Bronchus fibroblast of lung (primary cell): Measurements from ENCODE around the genes PAFAH2, TRIM63 and ZNF593.

GRCh38 chr1:25619010-25619540 is 2.5 kb downstream of the MAN1C1 start:
- RAMPAGE, long total RNA, result no peak

- RAMPAGE, long total RNA, result no peak
These were observed 82.9 kb downstream of the MAN1C1 start for GRCh38 chr1:25699381-25699969.

- RAMPAGE, long total RNA, result no peak
These were observed 21.9 kb upstream of the SELENON start for GRCh38 chr1:25777944-25778622.

GRCh38 chr1:25824040-25825116 is 4.6 kb downstream of the MTFR1L start:
- RAMPAGE, long total RNA, result no peak

DNA sequence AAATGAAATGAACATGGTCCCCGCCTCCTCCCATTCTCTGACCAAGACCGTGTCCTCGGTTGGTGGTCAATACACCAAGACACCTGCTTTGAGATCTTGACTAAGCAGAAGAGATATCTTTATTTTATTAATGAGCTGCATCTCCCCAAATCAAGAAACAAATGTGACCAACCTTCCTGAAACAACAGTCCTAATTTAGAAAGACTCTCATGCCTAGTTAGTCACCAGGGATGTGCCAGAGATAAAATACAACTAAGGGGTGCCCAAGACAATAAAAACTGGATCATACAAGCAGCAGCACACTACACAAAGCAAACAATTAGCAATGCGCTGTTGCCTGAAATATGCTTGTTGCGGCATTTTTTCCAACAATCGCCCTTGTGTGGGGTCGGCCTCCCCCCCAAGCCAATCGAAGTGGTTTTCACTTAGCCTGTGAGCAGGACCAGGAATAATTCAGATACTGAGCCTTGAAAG is 1.3 kb upstream of the STMN1 start:
- RAMPAGE, long total RNA, result no peak

- RAMPAGE, long total RNA, result no peak
These were observed 16.3 kb upstream of the STMN1 start for GRCh38 chr1:25922245-25923143.

DNA sequence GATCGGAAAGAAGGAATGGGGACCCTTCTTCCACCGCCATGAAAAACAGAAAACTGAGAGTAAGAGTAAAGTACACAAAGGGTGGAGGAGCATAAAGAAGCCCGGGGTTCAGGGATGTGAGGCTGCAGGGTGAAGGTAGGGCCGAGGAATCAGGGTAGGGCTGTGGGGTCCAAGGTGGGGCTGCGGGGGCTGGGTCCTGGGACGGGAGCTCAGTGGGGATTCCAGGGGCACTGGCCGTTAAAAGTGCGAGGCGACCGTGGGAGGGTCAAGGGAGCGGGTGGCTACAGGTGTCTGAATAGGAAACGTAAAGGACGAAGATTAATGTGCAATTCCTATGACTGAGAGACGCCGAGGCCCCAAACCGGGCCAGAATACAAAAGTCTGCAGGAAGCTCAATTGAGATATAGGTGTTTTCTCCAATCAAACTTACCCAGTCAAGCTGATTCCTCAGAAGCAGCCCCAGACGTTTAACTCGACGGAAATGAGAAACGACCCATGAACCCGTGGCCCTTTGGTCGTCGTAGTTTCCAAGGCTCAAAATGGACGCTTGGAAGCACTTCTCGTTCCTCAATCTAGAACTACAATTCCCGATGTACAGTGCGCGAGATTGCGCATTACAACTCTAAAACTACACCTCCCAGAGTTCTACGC is at the start of gene PAFAH2:
Gene PAFAH2 (minus strand): TSS at position 469 of the 651 bp plus-strand sequence.
- RAMPAGE, long total RNA, result no peak

DNA sequence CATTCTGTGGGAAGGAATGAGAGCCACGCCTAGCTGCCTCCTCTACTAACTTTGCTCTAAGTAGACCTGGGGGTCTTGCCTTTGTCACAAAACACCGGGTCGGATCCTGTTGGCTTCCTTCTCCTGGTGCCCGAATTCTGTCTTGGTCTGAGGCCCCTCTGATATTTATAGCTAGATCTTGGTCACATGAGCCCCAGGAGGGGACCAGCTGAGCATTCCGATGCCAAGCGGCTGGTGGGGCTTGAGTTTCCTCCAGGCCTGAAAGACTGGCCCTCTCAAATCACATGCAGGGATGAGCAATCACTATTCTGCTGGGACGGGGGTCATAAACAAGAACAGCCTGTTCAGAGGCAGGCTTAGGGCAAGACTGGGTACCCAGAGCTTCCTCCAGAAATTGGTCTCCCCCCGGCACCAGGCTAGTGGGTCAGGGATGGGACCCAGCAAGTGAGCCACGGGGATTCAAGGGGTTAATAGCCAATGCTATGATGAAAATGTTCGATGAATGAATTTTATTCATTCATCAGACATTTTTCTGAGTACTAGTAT is at the start of gene TRIM63:
Gene TRIM63 (minus strand): TSS at position 139 of the 546 bp plus-strand sequence.
- RAMPAGE, long total RNA, result no peak

- RAMPAGE, long total RNA, result no peak
These were observed 5.5 kb upstream of the TRIM63 start for GRCh38 chr1:26072850-26073323.

DNA sequence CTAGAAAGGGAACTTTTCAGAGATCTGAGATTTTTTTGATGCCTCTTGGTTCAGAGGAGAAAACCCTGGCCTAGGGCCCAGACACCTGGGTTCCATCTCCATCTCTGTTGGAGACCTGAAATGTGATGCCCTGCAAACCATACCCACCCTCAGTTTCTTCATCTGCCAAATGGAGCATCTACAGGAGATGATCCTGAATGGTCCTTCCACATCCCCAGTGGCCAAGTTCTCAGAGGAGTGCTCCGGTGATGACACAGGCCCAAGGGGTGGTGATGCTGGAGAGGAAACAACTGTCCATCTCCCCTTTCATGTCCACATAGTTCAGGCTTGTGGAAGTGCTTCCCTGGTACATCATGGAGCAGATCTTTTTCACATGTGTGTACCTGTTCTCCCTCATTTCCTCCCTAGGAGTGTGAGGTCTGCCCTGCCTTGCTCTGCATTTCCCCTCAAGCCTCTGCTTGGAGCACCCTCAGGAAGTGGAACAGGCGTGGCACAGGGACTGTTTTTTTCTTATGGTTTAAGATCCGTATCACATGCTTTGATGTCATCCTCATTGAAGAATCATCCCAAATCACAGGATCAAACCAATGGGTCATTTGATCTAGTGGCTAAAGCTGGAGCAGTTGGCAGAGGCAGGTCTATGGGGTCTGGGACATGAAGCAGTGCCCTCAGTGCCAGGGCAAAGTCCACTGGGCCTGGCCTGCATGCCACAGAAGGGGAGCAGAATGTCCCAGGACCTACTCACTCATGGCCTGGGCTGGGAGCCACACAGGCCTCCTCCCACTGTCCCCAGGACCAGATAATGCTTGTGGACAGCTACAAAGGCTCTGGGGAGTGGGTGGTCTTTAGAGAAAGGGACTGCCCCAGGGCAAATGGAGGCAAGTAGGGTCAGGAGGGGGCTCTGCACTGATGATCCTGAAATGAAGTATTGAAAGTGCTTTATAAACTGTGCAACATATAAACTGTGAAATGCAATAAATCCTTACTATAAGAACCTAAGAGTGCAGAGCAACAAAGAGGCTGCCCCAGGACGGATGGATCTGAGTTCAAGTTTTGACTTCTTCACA is 8.2 kb upstream of the TRIM63 start:
- RAMPAGE, long total RNA, result no peak

DNA sequence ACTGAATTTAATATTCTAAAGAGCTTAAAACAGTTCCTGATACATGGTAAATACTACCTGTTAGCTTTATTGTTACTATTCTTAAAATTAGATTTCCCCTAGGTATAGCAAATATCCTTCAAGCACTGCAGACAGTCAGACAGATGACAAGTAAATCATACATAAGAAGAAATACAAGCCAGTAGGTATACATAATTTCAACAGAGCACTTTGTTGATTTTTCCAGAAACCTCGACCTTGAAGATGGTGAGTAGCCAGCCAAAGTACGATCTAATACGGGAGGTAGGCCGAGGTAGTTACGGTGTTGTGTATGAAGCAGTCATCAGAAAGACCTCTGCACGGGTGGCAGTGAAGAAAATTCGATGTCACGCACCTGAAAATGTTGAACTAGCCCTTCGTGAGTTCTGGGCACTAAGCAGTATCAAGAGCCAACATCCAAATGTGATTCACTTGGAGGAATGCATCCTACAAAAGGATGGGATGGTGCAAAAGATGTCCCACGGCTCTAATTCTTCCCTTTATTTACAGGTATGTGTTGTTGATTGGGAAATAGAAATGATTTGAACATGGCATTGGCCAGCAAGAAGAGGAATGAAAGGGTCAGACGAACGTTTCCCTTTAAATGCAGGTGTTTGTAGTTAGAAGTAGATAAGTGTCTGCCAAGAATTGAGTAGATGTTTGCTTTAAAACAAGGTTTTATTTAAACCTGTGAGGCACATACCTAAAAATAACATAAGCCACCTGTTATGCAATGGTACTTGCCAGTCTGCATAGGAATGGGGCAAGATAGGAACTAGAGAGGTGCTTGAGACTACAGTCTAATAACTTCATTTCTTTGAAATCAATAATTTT is 2.7 kb downstream of the PDIK1L start:
- RAMPAGE, long total RNA, result no peak

DNA sequence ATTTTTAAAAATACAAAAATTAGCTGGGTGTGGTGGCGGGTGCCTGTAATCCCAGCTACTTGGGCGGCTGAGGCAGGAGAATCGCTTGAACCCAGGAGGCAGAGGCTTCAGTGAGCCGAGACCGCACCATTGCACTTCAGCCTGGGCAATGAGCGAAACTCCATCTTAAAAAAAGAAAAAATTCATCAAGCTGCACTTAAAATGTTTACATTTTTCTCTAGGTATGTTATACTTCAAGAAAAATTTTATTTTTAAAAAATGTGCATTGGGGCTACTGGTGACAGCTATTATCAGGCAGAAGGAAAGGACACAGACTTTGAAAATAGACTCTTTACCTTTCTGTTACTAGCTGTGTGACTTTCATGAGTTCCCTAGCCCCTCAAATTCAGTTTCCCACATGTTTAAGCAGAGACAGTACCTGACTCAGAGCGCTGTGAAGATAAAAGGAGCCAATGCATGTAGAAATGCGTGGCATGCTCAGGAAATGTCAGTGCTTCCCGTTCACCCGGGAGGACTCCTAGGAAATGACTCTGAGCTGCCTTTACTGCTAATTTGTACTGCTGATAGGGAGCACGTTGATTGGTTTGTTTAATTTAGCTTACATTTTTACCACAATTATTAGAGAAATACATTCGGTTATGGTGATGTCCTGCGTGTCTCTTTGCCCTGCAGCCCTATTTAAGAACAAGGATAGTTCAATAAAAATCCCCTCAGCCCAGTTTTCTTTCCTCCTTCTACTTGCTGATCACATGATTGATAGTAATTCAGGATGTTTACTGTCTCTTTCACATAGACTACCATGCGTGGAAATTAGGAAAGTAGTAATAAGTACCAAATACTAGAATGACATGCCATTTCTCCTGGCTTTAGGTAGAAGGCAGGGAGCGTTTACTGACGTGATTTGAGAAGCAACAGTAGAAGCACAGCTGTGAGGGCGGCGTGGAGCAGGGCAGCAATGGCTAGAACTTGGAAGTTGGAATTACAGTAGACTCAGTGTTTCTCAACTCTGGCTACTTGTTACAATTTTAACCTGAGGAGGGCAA is 15.7 kb downstream of the PDIK1L start:
- RAMPAGE, long total RNA, result no peak

DNA sequence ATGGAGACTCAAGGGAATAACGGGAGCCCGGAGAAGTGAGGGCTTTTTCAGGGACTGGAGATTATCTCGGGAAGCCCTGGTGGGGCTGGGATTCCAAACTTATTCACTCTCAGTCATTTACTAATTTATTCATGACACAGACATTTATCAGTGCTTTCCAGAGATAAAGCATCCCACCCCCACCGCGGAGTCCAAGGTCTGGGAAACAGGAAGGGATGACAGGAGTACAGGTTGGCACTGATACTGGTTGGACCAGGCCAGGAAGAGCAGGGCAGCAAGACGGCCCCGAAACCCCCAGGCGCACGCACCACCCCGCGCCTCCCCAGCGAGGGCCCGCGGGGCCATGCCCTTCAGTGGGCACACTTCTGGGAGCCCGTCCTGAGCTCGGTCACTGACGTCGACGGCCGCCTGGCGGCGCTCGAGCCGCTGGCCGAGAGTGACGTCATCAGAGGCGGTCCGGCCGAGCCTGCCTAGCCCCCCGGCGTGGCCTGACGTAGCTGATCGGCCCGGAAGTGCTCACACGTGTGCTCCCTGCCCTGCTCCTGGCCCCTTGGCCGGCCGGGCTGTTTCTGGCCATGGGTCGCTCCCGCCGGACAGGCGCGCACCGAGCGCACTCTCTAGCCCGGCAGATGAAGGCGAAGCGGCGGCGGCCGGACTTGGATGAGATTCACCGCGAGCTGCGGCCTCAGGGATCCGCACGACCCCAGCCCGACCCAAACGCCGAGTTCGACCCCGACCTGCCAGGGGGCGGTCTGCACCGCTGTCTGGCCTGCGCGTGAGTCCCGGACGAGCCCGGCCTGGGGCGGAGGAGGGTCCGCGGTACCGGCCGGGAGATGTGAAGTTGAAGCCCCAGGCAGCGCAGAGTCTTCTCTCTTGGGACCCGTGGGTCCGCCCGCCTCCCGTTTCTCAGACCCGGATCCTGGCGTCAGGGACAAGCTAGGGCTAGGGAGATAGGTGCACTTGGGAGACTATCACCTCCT is at the start of gene ZNF593:
Gene ZNF593 (plus strand): TSS at position 500 of the 980 bp plus-strand sequence.
- RAMPAGE, long total RNA, result start-site peak on the plus strand centred at position 522 of the sequence, 63 bp wide, 192 and 214 reads in 2 replicates

GRCh38 chr1:26182334-26182820 is 5.1 kb downstream of the CNKSR1 start:
- RAMPAGE, long total RNA, result no peak

GRCh38 chr1:26254191-26254945 is 20.4 kb downstream of the CEP85 start:
- RAMPAGE, long total RNA, result no peak

GRCh38 chr1:26282962-26283348 is 3.1 kb downstream of the SH3BGRL3 start:
- RAMPAGE, long total RNA, result no peak

DNA sequence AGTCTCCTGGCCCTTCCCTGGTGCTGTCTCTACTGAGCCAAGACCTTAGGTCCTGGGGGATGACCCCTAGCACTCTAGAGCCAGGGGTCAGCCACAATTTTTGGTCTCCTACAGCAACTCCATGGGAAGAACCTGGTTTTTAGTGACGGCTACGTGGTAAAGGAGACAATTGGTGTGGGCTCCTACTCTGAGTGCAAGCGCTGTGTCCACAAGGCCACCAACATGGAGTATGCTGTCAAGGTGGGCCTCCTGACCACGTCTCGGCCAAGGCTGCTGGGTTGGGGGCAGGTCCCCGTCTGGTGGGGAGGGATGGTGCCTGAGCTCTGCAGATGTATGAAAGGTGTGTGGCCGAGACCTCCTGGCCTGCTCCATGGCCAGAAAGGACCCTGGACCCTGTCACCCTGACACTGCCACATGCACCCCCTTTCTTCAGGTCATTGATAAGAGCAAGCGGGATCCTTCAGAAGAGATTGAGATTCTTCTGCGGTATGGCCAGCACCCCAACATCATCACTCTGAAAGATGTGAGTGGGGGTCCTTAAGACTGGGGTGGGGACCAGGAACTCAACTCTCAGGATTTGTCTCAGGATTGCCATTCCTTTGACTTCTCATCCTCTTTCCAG is 31.2 kb downstream of the RPS6KA1 start:
- RAMPAGE, long total RNA, result no peak

GRCh38 chr1:26627974-26628423 is 67.8 kb upstream of the ARID1A start:
- RAMPAGE, long total RNA, result no peak

DNA sequence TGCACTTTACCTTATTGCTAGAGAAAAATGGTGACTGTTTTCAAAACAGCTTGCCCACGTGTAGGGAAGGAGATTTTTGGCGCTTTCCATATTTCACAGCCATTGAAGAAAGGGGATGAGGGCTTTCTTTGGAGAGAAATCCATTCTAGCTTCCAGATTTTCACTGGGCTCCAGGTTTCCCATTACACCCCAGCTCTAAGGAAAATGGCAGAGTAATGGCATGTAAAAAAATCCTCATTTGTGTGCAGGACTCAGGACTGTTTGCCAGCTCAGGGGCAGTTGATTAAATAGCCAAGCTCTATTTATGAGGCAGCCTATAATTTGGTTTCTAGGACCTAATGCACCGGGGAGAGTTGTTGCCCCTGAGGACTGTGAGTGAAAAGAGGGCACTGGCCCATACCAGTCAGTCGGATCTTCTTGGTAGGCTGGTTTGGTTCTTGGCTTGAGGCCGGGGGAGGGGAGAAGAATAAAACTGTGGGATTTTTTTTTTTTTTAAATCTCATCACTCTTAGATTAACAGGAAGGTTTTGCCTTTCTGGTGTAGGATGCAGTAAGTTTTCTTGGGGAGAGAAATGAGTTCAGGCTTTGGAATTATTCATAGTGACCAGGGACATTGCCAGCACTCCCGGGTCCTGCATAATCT is 2.1 kb upstream of the ARID1A start:
- RAMPAGE, long total RNA, result no peak

DNA sequence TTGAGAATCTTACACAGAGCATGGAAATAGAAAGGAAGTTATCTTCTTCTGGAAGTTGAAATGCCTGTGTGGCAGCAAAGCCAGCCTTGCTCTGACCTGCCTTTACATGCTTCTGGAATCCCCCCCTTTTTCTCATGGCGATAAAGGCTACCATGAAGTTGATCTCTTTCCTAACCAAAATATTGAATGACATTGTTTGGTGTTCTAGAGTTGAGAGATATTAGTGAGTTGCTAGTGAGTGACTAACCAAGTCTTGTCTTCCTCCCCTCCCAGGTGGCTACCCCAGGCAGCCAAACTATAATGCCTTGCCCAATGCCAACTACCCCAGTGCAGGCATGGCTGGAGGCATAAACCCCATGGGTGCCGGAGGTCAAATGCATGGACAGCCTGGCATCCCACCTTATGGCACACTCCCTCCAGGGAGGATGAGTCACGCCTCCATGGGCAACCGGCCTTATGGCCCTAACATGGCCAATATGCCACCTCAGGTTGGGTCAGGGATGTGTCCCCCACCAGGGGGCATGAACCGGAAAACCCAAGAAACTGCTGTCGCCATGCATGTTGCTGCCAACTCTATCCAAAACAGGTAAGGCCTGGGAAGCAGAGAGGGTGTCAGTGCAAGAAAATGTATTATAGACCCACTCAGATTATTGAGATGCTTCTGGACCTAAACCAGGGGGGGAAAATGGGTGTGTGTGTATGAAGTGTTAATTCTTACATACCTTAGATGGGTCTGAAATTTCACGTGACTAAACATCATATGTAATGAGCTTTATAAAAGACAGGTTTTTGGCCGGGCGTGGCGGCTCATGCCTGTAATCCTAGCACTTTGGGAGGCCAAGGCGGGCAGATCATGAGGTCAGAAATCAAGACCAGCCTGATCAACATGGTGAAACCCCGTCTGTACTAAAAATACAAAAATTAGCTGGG is 24.8 kb upstream of the PIGV start:
- RAMPAGE, long total RNA, result no peak